Pericardium (tissue), 1 donor: Measurements from ENCODE around the genes OR5H15 and TBC1D23.

DNA sequence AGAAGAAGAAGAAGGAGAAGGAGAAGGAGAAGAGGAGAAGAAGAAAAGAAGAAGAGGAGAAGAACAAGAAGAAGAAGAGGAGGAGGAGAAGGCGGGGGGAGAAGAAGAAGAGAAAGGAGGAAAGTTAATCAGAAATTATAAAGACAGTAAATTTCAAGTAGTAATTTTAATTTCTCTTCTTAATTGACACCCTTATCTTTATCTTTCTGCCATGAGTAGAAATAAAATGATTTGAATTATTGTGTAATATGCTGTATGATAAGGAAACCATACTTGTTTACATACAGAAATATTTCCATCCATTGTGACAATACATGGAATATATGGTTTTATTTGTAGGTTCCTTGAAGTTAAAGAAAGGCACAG is 490.9 kb upstream of the EPHA6 start:
- RRBS: no CpG with 5 or more reads among the region's 1 CpG

- RRBS: no CpG with 5 or more reads among the region's 14 CpGs
Measured at GRCh38 chr3:97910490-97911011, 61.7 kb downstream of the RIOX2 start.

GRCh38 chr3:98166507-98166992 is at the start of gene OR5H15:
OR5H15 (plus strand) TSS chr3:98166696.
- RRBS: no CpG with 5 or more reads among the region's 6 CpGs

DNA sequence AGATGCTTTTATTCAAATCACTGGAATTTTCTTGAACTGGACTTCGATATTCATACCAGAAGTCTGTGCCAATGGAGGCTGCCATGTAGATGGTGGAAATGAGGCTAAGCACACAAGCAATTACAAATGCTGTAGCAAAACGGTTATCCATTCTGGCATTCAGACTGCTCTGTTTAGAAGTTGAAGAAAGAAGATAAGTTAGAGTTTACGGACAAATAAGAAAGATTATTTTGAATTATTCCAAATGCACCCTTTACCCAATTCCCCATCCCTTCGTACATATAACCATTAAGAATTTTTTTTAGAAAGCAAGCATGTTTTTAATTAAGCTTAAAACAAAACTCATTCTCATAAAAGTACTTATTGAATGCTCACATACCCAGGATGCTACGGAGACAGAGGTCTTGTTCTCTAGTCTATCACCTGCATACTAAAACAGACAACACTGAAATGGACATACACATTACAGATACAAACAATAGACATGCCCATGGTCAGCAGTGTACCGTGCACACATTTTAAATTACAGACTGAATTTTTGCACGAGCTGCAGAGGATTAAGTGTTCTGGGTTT is 1.3 kb downstream of the CLDND1 start:
- RRBS: no CpG with 5 or more reads among the region's 7 CpGs

- RRBS: no CpG with 5 or more reads among the region's 5 CpGs
Measured at GRCh38 chr3:98545852-98546443, 14.2 kb downstream of the GPR15 start.

DNA sequence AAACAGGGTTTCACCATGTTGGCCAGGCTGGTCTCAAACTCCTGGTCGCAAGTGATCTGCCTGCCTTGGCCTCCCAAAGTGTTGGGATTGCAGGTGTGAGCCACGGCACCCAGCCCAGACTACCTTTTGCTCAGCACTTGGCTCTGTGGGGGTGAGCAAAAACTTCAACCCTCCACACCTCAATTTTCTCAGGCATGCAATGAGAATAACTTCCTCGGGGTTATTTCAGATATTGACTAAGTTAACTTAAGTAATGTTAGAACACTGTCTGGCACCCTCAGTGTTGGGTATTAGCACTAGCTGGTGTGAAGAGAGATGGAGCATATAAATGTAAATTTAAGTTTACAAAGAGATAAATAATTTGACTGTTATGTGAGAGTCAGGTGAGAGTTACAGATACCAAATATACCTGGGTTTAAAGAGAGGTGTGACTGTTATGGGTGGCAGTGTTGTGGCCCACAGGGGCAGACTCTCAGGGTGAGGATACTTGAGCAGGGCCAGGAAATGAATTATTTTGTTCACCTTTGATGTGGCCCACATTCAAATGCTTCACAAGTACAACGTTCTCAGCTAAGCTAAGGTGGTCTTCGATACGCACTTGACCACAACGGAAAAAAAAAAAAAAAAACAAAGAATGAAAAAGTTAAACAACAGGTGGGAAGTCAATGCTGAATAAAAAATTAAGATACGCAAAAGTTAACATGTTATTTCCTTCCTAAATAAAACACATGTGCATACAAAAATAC is 28.9 kb downstream of the CPOX start:
- RRBS: no CpG with 5 or more reads among the region's 8 CpGs

- RRBS: no CpG with 5 or more reads among the region's 2 CpGs
Measured at GRCh38 chr3:98777212-98777644, 14.1 kb downstream of the ST3GAL6 start.

DNA sequence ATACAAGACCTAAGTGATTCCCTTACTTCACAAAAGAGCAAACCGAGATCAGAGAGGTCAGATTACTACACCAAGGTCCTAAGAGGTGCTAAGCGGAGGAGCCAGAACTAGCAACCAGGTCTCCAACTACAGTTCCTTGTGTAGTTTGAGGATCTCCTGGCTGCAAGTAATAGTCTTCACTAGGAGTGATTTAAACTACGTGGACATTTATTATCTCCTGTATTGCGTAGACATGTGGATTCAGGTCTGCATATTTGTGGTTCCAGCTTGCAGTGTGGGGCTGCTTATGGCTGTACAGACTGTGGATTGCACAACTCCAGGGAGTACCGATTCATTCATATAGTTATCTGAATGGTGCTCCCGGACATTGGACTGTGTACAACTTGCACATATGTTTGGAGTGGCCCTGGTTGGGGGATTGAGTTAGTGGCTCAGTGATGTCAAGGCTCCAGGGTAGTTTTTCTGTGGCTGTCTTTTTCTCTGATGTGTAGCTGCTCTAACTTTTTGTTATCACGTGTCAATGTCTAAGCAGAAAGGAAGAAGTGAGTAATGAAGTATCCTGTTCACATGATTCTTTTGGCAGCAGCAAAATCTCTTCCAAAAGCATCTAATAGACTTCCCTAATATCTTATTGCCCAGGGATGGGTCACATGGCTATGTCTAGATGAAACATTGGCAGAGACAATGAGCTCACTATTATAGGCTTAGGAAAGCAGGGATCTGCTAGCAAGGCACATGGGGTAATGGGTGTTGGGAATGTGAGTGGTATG is 15.7 kb downstream of the ST3GAL6 start:
- RRBS: no CpG with 5 or more reads among the region's 7 CpGs

- RRBS: no CpG with 5 or more reads among the region's 2 CpGs
Measured at GRCh38 chr3:99648196-99648647, 9.8 kb downstream of the COL8A1 start.

DNA sequence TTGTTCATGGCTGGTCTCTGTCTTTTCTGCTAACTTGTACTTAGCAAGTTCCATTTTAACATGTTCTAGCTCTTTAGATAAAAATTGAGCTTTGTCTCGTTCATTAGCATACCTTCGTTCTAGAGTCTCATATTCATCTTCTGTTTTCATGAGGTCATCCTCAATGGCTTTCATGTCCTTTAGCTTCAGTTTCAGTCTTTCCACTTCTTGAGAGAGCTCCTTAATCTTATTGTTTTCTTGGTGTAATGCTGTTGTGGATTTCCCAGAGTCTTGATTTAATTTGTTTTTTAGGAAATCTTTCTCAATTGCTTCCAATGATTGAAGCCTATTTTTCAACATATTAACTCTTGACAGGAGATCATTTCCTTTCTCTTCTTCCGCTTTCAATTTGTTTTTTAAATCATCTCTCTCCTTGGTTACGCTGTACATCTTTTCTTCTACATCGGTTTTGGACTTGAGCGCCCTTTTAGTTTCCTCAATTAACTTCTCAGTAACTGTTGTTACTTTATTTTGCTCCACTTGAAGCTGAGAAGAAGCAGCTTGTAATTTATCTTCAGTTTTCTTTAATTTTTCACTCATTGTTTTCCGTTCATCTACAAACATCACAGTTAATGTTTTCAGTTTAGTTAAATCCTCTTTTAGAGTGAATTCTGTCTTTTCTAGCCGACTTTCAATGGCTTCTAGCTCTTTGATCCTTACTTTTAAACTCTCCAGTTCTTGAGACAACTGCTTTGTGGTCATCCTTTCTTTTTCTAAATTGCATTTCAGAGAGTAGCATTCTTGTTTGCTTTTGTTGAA is 32.1 kb downstream of the CMSS1 start:
- RRBS: no CpG with 5 or more reads among the region's 8 CpGs

DNA sequence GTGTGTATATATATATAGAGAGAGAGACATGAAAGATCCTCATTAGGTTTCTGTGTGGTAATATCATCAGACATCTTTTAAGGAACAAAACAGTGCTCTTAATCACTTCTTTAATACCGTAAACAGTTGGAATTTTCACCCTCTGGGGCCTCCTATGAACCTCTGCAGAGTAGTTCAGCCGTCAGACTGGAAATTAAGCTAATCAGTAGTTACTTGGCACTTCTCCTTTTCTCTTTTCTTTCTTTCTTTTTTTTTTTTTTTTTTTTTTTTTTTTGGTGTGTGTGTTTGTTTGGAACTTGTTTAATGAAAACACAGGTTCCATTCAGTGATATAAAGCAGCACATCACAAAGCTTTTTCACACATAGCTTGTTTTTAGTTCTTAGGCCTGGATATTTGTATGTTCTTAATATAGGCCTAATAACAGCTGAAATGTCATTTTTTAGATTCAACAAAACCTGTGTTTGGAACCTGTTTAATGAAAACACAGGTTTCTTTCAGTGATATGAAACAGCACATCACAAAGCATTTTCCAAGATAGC is 139.9 kb downstream of the CMSS1 start:
- RRBS: no CpG with 5 or more reads among the region's 2 CpGs

DNA sequence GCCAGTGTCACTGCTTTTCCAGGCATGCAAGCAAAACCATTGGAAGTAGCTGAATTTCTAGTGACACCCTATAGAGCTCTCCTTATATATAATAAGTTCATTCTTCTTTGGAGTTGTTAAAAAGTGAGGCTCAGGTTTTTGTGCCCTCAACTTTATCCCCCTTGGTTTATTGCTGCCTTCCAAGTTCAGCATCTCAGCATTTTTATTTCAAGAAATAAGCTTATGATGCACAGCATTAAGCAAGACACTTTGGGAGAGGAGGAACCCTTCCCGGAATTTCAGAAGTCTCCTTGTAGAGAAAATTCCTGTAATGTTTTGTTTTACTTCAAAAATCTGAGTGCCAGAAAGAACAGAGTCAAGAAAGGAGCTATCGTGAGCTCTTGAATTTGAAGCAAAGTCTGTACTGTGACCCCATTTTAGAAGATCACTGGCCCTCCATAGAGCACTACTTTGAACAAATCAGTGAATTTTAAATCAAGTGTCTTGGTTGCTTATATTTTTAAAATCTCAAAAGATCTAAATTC is 93.1 kb downstream of the FILIP1L start:
- RRBS: no CpG with 5 or more reads among the region's 2 CpGs

DNA sequence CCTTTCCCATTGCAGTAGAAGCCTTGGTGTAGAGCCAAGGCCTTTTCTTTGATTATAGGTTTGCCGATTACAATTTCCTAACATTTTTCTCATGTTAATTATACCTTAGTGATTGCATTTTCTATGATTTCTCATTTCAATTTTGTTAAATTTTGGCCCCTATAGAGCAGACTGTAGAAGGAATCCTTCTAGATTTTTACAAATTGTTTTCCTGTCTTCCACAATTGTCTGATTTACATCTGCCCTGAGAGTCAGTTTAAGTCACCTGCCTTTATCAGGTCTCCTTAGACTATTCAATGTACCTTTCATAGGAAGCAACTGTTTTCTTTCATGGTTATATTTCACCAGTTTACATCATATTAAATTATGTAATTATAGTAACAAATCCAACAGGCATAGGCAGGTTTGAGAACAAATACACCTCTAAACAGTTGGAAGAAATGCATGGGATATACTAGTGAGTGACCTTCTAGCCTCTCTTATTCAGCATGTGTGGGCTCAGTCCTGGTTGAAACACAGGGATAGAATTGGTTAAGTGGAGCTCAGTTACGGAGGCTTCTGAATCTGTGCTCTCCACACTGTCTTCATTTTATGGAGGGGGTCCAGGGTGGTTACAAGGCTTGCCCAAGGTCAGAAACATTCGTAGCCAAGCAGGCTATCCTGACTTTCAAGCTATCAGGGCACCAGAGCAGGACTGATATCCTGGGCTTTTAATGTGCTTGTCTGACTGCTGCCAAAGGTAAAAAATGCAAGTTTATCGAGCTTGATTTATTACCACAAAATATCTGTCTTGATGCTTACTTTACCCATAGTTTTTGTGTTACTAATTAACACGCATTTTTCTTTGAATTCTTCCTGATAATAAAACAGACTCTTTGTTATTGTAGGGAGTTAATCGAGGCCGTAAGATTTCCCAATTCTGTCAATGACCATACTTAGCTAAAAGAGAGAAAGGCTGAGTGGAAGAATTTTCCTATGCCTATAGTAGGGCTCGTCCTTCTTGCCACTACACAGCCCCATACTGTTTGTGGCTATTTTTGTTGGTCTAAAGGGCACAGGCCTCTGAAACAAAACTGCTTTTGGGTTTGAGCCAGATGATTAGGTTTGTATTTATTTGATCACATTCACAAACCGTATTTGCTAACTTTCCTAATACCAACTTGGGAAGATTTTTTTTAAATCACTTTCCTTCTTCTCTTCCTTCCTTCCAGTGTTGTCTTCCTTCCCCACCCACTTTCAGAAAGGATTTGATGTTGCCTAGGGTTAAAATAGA is 89.6 kb downstream of the FILIP1L start:
- RRBS: no CpG with 5 or more reads among the region's 9 CpGs

DNA sequence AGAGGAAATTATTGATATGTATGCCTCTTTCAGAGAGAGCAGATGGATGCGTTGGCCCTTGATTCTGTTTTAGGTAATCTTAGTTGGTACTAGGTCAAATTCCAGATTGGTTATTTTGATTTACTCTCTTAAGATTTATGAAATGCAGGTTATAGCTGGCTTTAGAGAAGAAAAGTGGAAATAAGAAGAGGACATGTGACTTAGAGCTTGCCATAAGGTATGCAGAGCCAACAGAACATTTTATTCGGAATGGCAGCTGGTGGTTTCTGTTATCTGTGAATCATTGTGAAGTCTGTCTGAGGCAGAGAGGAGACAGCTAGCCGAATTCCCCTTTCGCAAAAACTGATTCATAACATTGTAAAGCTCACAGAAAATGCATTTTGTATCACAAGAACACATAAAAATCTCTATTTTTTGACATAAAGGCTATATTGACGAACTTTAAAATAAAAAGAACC is 82.1 kb downstream of the FILIP1L start:
- RRBS: no CpG with 5 or more reads among the region's 5 CpGs

DNA sequence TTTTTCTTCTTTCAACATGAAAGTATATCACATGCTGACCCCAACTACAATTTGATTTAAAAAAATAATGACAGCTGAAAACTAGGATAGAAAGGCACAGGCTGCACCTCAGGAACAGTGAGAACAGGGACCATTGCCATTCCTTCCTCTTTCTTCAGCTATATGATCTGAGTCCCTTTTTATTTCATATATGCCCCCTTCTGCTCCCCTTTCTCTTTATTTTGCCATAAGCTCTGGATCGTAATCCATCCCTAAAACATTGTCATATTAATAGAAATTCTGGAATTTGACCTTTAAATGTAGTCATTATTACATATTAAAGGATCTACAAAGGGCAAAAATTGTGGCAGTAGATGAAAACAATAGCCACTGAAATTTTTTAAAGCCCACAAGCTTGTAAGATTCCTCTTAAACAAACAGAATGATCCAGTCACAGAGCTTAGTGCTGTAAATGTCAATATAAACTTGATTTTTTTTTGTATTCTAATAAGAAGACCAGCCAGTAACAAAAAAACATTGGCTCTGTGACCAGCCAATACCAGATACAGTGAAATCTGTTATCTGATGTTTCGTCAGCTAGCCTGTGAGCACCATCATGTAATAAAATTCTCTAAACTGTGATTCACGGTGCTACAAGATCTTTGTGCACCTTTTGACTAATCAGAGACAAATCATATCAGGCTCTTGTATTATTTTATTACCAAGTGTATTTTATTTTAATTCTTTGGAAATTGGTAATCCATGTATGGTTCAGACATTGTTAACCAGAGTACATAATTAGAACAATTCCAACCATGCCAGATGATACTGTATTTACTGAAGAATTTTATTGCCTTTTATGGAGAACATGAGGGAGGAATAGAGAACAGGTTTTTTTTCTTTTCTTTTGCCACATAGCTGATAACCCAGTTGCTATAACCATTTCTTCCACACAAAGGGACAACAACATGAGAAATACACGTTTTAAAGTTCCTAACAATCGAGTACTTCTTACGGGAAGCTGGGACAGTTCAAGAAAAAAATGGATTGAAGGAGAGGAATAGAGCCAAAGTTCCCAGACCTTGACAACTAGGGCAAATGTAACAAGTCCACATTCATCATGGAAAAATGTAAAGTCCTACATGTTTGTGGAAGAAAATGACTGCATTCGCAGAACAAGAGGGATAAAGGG is 72.1 kb downstream of the FILIP1L start:
- RRBS: no CpG with 5 or more reads among the region's 7 CpGs

- RRBS: no CpG with 5 or more reads among the region's 6 CpGs
Measured at GRCh38 chr3:100047354-100048329, 66.7 kb downstream of the FILIP1L start.

- RRBS: no CpG with 5 or more reads among the region's 5 CpGs
Measured at GRCh38 chr3:100068787-100069221, 45.5 kb downstream of the FILIP1L start.

GRCh38 chr3:100151382-100151764 is 37.1 kb upstream of the FILIP1L start:
- RRBS: no CpG with 5 or more reads among the region's 8 CpGs

GRCh38 chr3:100260618-100261145 is at the start of gene TBC1D23:
TBC1D23 (plus strand) TSS chr3:100260992.
- RRBS: 1% methylated on average over 12 of the region's 40 CpGs

GRCh38 chr3:100269671-100270377 is 9.0 kb downstream of the TBC1D23 start:
- RRBS: no CpG with 5 or more reads among the region's 4 CpGs